Foreskin keratinocyte (primary cell): ENCODE measurements around a stretch of chr5.

- RAMPAGE, total RNA, result no peak
Observed at GRCh38 chr5:73436799-73437995, 11.4 kb downstream of the FOXD1 start.

DNA sequence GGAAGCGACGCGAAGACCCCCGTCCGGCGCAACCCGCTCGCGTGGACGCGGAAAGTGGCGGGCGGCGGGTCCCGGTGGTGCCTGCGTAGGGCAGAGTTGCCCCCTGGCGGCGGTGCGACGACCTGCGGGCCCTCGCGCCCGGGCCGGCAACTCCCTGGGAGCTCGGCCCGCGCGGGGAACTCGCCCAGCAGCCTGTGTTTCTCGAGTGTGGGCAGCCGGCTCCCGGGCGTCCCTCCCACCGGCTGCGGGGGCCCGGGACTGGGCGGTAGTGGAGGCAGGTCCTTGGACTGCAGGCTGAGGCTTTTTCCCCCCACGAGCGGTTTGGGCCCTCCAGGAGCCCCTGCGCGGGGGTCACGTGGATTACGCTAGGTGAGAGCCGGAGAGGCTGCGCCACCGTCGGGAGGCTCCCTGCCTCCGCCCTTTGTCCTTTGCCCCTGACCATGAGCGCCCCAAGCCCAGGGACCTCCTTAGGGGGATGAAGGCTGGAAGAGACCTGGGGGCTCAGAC lies 2.8 kb upstream of the FOXD1 start:
- RAMPAGE, total RNA, result no peak

- RAMPAGE, total RNA, result no peak
Observed at GRCh38 chr5:73803701-73804066, 177.7 kb downstream of the ARHGEF28 start.

DNA sequence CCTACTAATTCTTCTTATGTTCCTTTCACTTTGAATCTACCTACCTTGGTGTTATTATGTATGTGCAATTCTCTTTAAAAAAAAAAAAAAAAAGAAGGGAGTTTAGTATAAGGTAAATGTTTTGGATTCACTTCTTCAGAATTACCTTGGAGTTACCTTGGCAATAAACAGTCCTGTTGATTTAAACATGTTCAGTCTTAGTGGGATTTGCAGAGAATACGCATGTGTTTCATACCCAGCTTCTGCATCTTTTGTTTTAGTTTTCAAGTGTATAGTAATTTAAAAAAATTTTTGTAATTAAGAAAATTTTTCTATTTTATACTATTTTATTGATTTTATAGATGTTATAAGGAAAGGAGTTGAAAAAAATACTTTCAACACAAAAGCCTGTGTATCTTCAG lies 187.8 kb downstream of the ARHGEF28 start:
- RAMPAGE, total RNA, result no peak

DNA sequence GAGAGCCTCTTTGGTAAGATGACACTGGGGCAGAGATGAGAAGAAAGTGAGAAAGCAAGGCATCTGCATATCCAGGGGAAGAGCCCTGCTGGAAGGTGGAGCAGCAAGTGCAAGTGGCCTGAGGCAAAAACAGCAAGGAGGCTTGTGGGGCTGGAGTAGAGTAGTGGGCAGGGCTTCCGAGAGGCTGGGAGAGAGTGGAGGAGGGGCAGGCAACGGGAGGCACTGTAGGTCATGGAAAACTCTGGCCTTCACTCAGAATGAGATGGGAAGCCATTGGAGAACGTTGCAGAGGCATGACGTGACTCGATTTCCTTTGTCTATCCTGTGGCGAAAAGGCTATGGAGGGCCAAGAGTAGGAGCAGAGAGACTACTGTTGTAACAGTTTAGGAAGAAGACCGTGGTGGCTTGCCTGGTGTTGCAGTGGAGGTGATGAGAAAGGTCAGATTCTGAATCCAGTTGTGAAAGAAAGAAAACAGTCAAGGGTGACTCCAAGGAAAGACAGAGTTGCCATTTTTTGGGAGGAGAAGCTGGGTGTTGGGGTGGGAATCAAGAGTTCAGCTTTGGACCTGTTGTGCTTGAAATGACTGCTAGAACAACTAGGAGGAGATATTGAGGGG lies 199.4 kb downstream of the ARHGEF28 start:
- RAMPAGE, total RNA, result no peak

- RAMPAGE, total RNA, result no peak
Observed at GRCh38 chr5:73847267-73847577, 221.2 kb downstream of the ARHGEF28 start.

DNA sequence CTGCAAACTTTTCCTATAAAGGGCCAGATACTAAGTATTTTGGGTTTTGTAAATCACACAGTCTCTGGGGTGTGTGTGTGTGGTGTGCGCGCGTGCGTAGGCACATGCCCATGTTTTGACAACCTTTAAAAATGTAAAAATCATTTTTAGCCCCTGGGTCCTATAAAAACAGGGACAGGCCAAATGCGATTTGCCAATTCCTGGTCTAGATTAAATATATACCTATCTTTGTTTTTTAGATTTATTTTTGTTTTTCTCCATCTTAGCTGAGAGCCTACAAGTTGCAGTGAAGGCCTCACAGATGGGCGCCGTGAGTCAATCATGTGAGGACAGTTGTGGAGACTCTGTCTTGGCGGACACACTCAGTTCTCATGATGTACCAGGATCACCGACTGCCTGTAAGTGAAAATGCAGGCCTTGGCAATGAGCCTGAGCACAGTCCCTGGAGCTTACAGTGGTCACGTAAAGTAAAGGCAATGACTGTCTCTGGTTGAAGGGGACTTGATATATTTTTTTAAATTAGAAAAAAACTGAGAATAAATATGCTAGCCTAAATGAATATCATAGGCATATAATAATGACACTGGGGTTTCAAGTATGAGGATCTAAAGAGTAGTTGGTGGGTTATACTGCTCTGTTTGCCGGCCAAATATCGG lies 271.8 kb downstream of the ARHGEF28 start:
- RAMPAGE, total RNA, result no peak

DNA sequence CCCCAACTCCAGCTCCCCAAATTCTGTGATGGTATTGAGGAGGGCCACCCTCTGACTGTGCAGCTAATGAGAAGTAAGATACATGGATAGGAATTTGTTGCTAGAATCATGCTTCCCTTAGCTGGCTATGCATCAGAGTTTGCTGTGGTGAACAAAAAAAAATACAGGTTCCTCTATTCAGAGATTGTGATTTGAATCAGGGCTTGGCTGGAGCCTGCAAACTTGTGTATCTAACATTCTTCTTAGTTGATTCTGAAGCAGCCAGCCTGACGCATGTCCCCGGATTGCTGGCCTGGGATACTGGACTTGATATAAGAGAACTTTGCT lies 292.7 kb downstream of the ARHGEF28 start:
- RAMPAGE, total RNA, result no peak

GRCh38 chr5:74433053-74434366 lies 207.0 kb downstream of the ENC1 start:
- RAMPAGE, total RNA, result no peak

GRCh38 chr5:75053702-75054739 lies 1.7 kb upstream of the GCNT4 start:
- RAMPAGE, total RNA, result no peak

DNA sequence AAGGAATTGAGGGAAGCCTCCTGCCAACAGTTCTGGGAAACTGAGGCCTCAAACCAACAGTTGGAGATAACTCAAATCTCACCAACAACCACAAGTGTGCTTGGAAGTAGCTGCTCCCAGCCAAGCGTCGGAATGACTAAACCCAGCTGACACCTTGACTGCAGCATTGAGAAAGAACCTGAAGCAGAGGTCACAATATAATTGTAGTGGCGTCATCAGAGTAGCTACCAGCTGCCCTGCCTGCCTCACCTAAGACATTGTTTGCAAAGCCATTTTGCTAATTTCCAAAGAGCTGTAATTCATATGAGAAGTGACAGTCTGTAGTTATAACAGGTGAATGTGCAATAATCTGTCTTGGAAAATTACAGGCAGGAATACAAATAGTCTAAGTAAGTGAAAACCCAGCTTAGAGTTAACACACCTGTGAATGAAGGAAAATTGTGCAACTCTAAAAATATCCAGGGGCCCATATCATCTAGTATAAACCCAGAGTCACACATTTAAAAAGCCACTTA lies 40.9 kb upstream of the ANKRD31 start:
- RAMPAGE, total RNA, result no peak

DNA sequence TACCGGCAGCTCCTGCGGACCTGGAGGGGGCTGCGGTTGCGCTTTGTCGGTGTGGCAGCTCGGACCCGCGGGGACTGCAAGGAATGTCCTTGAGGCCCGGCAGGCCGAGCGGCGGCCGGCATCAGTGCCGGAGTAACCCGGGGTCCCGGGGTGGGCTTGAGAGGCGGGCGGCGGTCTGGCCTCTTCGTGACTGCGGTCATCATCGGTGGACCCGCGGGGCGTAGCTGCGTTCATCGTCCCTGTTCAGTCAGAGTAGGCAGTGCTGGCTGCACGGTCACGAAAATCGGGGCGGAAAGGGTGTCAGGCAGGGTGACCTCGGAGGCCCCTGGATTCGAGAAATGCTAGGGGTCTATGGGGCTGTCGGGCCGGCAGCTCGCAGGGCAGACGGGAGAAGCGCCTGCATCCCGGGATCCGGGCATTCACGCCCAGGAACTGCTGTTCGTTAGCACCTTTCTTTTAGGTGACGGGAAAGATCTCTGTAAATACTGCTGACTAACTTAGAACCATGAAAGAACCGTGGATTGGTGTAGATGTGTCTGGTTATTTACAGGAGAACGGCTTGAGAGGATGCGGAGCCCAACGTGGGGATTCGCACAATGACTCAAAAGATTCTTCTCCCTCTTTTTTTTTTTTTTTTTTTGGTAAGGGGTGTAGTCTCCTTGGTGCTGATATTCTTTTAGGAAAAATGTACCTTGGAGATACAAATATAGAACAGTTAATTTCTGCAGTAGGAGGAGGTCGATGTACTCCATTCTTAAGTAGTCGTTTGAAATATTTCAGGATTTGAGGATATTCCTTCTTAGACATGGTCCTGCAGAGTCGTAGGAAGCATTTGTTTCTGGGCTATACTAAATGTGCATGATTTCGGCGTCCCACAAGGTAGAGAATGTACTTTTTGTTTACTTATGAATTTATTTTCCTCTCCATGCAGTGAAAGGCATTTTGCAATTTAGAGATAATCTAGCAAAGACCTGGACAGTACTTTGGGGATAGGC lies 702 bp downstream of the HMGCR start:
- RAMPAGE, total RNA, result no peak

GRCh38 chr5:75357609-75358259 lies 20.7 kb downstream of the HMGCR start:
- RAMPAGE, total RNA, result no peak

- RAMPAGE, total RNA, result no peak
Observed at GRCh38 chr5:75363102-75363717, 26.2 kb downstream of the HMGCR start.

DNA sequence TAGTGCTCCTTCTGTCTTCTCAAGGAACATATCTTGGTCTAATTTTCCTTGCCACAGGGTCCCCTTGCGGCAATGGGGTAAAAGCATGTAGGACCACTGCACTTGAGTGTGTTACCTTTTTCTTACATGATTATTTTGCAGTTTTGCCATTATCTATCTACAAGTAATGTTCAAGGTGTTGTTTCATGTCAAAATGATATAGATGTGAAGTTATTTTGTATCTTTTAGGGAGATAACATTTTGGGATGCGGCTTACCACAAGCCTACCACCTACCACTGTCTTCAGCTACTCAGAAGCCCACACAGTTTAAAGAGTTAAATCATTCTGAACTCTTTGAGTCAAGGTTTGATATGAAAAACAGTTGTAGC lies 19.9 kb downstream of the CERT1 start:
- RAMPAGE, total RNA, result no peak

DNA sequence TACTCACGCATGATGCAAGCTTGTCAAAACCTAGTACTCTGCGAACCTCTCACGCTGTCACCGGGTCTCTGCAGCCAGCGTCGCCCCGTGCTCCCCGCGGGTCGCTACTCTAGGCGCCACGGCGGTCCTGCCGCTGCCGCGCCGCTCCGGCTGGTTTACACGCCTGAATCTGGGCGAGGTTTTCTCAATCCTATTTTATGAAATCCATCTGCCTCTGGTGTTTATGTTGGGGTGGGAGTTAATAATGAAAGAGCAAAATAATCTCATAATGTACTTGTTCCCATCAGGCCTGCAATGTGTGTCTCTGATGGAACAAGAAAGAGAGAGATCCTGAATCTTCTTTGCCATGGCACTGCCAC lies 91.0 kb downstream of the SV2C start:
- RAMPAGE, total RNA, result no peak

- RAMPAGE, total RNA, result no peak
Observed at GRCh38 chr5:76388282-76388699, 14.8 kb upstream of the IQGAP2 start.

- RAMPAGE, total RNA, result no peak
Observed at GRCh38 chr5:76403736-76404820, 993 bp downstream of the IQGAP2 start.

GRCh38 chr5:76461425-76461908 lies 58.4 kb downstream of the IQGAP2 start:
- RAMPAGE, total RNA, result no peak

DNA sequence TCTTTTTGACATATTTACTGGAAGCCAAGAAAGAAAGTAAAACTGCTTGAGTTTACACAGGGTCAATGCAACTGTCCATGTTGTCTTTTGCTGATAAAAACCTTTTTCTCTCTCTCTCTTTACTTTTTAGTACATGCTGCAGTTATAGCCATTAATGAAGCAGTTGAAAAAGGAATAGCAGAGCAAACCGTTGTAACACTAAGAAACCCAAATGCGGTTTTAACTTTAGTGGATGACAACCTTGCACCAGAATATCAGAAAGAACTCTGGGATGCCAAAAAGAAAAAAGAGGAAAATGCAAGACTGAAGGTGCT lies 33.0 kb downstream of the F2RL2 start:
- RAMPAGE, total RNA, result no peak